Occipital lobe (tissue), 2 donors: ENCODE results near the genes TIMM8B, HTR3A and ZBTB16.

GRCh38 chr11:112086595-112087011 lies at the start of gene TIMM8B:
TSS of gene TIMM8B (minus strand) at chr11:112086756.
- RAMPAGE, long total RNA: start-site peak on the minus strand at chr11:112086733-112086768, 1,147 and 1,459 reads in 2 replicates

- RAMPAGE, long total RNA: no peak
Measured at GRCh38 chr11:112150339-112151327, 13.3 kb downstream of the IL18 start.

GRCh38 chr11:112152823-112153430 lies 11.0 kb downstream of the IL18 start:
- RAMPAGE, long total RNA: no peak

- RAMPAGE, long total RNA: no peak
Measured at GRCh38 chr11:112176540-112177145, 1.3 kb downstream of the BCO2 start.

DNA sequence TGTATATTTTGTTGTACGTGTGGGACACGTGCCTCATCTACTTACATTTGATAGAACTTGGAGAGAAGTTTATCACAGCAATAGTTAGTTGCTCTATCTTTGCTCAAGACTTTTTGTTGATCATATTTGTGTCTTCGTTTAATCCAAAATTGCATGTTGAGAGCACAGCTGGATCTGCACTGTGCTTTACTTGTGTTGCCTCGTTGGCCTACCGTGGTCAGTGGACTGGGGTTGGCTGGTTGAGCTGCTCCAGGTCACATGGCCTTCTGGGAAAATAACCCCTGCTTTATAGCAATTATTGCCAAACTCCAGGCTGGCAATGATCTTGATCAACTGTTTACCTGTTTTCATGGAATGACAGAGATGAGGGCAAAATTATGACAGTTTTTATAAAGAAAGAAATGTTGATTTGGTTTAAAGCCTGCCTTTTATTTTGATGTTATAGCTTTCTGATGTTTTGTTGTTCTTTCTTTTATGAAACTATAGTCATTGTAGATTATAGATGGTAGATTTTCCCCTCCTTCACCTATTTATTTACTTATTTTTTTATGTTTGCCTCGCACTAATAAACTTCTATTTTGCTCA lies 5.8 kb upstream of the PLET1 start:
- RAMPAGE, long total RNA: no peak

GRCh38 chr11:112291199-112291821 lies 30.6 kb upstream of the PLET1 start:
- RAMPAGE, long total RNA: no peak

- RAMPAGE, long total RNA: no peak
Measured at GRCh38 chr11:112658441-112659118, 302.6 kb upstream of the NCAM1 start.

- RAMPAGE, long total RNA: no peak
Measured at GRCh38 chr11:113242788-113243573, 71.4 kb upstream of the TTC12 start.

DNA sequence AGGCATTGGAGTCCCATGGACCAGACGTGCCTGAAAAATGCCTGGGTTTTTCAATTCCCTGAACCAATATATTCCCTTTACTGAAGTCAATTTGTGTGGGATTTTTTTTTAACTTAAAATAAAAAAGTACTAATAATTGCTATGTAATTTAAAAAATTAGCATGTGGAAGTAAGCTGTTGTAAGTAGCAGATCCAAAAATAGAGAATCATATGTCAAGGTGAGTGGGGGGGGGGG lies 24.1 kb upstream of the TTC12 start:
- RAMPAGE, long total RNA: no peak

DNA sequence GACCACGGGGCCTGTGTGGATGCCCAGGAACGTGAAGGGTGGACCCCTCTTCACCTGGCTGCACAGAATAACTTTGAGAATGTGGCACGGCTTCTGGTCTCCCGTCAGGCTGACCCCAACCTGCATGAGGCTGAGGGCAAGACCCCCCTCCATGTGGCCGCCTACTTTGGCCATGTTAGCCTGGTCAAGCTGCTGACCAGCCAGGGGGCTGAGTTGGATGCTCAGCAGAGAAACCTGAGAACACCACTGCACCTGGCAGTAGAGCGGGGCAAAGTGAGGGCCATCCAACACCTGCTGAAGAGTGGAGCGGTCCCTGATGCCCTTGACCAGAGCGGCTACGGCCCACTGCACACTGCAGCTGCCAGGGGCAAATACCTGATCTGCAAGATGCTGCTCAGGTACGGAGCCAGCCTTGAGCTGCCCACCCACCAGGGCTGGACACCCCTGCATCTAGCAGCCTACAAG lies 11.8 kb downstream of the ANKK1 start:
- RAMPAGE, long total RNA: no peak

GRCh38 chr11:113974473-113975682 lies at the start of gene HTR3A:
TSS of gene HTR3A (plus strand) at chr11:113975108.
- RAMPAGE, long total RNA: no peak

- RAMPAGE, long total RNA: no peak
Measured at GRCh38 chr11:114059288-114060089, at the start of gene ZBTB16. TSS of gene ZBTB16 (plus strand) at chr11:114059711.

DNA sequence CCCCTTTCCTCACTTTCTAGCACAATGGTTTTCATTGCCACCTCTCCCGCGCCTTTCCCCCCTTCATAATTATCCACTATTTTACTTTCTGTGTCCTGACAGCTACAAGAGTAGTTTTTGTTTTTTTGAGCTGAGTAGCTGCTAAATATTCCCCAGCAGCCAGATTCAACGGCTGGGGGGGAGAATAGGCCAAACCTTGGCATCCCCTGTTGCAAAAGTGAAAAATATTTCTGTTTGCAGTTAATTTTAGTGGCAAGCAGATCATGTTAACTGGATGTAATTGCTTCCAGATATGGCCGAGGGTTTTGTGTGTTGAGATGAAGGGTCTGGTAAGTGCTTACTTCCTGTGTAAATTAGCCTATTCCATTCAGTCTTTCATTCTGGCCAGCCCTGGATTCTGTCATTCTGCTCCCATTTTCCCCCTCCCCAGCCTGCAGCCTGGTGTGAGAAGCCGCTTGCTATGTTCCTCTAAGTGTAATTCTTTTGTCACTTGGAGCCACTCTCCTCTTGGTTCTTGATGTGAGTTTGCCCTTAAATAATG lies 17.4 kb downstream of the ZBTB16 start:
- RAMPAGE, long total RNA: no peak

GRCh38 chr11:114082266-114082703 lies 22.8 kb downstream of the ZBTB16 start:
- RAMPAGE, long total RNA: no peak

DNA sequence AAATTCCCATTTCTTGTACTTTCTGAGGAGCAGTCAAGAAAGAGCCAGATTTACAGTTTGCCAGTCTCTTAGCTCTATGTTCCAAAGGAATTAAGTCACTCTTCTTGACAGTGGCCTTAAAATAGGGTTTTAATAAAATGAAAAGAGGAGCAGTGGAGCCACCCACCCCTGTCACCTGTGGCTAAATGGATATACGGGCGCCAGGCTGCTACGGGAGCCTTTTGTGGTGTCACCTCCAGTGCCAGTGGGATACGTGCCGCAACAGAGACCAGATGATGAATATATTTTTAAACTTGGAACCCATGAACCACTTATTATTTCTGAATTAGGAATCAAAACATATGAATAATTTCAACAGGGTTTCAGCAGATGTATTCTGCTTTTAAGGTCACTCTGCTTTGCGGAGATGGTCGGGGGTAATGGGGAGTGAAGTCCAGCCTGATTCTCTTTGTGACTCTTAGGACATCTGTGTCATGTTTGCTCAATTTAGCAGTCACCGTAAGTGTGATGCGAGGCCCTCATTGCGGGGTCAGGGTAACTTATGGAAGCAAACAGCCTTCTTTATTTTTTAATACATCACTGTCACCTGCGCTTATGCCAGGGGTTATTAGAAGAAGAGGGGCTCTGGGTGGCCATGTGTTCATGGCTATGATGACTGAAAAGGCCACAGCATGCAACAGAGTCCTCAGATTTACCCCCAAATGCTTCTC lies 64.3 kb downstream of the ZBTB16 start:
- RAMPAGE, long total RNA: no peak

- RAMPAGE, long total RNA: no peak
Measured at GRCh38 chr11:114147108-114147935, 87.8 kb downstream of the ZBTB16 start.

GRCh38 chr11:114165212-114165792 lies 105.8 kb downstream of the ZBTB16 start:
- RAMPAGE, long total RNA: no peak

- RAMPAGE, long total RNA: no peak
Measured at GRCh38 chr11:114167773-114168623, 108.5 kb downstream of the ZBTB16 start.

- RAMPAGE, long total RNA: no peak
Measured at GRCh38 chr11:114182942-114183691, 113.1 kb upstream of the NNMT start.

GRCh38 chr11:114209757-114210628 lies 86.2 kb upstream of the NNMT start:
- RAMPAGE, long total RNA: no peak